ENCODE data around the genes PGAM1, PI4K2A, CRTAC1 and NKX2-3.

DNA sequence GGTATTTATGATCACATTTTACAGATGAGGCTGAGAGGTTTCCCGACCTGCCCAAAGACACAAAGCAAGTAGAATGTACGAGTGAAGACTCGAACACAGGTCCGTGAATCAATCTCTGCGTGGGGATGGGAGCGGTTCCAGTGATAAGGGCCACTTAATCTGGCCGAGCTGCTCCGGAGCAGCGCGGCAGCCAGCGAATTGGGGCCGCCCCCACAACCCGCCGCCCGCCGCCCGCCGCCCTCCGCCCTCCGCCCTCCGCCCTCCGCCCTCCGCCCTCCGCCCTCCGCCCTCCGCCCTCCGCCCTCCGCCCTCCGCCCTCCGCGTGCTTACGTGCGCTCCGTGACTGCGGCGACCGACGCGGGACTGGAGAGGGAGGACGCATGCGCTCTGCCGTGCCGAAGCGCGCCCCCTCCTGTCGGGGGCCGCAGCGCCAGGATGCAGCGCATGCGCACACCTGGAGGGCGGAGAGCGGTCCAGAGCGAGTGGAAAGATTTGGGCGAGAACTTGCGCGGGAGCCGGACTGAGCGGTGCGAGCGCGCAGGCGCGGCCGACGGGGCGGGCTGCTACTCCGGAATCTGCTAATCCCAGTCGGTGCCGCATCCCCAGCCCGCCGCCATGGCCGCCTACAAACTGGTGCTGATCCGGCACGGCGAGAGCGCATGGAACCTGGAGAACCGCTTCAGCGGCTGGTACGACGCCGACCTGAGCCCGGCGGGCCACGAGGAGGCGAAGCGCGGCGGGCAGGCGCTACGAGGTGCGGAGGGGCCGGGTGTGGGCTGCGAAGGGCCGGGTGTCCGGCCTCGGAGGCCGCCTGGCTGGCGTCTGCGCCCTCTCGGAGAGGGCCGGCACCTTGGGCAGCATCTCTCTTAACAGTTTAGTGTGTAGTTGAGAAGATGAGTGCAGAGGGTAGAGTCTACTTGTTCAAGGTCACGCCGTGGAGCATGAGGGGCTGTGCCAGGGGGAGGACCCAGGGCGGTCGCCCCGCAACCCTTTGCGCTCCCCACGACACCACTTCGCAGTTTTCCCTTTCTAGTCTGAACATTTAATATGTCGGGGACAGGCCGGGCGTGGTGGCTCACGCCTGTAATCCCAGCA, at the start of gene PGAM1:
PGAM1 (plus strand) TSS at position 499 of the 1,095 bp plus-strand sequence.
- PRO-cap, result bidirectional peak, plus-strand start at position 499 of the sequence, minus-strand start at position 365 of the sequence
- RAMPAGE, long total RNA, 2 experiments, result start-site peak on the plus strand in 1 of 2 experiments, centred at position 543 of the sequence, 95 reads per replicate

GRCh38 chr10:97427478-97428235, 1.7 kb downstream of the PGAM1 start:
- PRO-cap, result no peak
- RAMPAGE, long total RNA, 2 experiments, result no peak in any of the 2 experiments

DNA sequence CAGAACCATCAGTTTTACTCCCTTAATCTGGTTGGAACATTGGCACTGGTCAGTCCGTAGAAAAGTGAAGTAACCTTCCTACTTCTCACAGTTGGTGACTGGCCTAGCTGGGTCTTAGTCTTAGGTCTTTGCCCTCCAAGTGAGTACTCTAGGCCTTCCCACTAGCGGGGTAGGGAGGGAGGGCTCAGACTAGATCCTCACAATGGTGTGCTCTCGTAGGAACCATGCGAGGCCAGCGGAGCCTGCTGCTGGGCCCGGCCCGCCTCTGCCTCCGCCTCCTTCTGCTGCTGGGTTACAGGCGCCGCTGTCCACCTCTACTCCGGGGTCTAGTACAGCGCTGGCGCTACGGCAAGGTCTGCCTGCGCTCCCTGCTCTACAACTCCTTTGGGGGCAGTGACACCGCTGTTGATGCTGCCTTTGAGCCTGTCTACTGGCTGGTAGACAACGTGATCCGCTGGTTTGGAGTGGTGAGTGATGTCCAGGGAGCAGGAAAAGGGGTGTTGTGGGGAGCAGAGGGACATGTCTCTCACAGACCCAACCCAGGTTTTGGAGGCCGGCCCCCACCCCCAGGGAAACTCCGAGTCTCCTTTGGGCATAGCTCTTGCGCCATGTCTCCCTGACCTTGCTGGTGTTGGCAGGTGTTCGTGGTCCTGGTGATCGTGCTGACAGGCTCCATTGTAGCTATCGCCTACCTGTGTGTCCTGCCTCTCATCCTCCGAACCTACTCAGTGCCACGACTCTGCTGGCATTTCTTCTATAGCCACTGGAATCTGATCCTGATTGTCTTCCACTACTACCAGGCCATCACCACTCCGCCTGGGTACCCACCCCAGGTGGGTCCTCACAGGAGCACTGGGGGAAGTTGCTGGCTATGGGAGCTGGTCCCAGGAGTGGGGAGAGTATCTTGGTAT, 5.7 kb downstream of the ZDHHC16 start:
- PRO-cap, result no peak
- RAMPAGE, long total RNA, 2 experiments, result no peak in any of the 2 experiments

- PRO-cap, result no peak
- RAMPAGE, long total RNA, 2 experiments, result no peak in any of the 2 experiments
These were observed 6.6 kb downstream of the ZDHHC16 start for GRCh38 chr10:97452406-97453171.

- PRO-cap, result no peak
- RAMPAGE, long total RNA, 2 experiments, result no peak in any of the 2 experiments
These were observed 9.4 kb downstream of the ZDHHC16 start for GRCh38 chr10:97455302-97455922.

- PRO-cap, result no peak
- RAMPAGE, long total RNA, 2 experiments, result no peak in any of the 2 experiments
These were observed 29.6 kb upstream of the ANKRD2 start for GRCh38 chr10:97542947-97543499.

DNA sequence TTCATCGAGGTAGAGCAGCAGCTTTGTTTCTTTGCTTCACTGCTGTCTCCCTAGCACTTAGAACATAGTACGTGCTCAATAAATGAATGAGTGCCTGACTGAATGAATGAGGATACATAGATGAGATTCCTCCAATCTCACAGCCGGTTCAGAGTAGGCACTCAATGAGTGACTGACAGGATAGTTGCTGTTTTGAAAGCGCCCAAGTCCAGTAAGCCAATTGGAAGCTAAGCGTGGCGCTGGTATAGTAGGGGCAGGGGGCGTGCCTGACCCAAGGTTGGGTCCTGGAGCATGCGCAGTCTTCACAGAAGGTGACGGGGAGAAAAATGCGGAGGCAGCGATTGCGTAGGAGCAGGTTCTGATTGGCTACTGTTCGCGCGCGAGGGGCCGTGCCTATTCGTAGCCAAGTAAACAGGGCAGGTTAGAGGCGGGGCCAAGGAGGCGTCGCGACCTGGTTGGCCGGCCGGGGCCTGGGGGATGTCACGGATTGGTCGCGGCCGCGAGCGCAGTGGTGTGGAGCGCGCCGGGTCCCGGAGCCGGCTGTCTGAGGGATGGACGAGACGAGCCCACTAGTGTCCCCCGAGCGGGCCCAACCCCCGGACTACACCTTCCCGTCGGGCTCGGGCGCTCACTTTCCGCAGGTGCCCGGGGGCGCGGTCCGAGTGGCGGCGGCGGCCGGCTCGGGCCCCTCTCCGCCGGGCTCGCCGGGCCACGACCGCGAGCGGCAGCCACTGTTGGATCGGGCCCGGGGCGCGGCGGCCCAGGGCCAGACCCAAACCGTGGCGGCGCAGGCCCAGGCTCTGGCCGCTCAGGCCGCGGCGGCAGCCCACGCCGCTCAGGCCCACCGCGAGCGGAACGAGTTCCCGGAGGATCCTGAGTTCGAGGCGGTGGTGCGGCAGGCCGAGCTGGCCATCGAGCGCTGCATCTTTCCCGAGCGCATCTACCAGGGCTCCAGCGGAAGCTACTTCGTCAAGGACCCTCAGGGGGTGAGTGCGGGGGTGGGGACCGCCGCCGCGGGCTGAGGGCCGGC, at the start of gene PI4K2A:
PI4K2A (plus strand) TSS at position 480 of the 1,030 bp plus-strand sequence.
- PRO-cap, result unidirectional peak, plus-strand start at position 543 of the sequence
- RAMPAGE, long total RNA, 2 experiments, result no peak in any of the 2 experiments

DNA sequence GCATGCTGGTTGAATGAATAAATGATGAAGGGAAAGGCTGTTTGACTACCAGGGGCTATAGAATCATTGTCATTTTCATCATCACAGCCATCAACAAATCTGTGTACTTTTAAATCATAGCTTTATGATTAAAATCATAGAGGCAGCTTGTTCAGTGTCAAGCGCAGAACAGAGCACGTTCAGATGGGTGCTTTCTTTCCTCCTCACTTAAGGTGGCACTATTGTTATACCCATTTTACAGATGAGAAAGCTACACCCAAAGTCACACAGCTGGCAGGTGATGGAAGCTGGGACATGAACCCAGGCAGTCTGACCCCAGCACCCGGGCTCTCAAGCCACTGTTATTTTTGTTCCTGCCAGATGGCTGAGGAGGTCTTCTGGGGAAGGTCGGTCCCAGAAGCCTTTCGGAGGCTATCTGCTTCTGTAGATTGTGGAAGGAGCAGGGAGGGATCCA, 777 bp downstream of the AVPI1 start:
- PRO-cap, result no peak
- RAMPAGE, long total RNA, 2 experiments, result no peak in any of the 2 experiments

DNA sequence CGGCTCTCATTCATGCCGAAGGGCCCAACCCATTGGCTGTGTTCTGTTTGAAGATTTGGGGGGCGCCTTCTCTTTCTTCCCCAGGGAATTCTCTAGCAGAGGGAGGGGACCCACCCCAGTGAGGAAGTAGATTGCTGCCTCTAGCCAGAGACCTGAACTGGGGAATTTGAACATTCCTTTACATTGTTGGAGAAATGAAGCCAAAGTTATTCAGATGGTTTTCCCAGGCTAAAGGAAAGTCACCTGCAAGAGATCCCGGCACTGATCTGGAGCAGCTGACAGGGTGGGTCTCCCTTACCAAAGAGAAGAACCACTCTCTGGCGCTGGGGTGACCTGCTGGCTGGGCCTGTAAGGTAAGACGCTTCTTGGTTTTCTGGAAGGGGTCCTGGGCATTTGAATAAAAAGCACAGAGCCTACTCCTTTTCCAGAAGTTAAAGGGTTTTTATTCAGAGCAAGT, 2.1 kb downstream of the MARVELD1 start:
- PRO-cap, result no peak
- RAMPAGE, long total RNA, 2 experiments, result no peak in any of the 2 experiments

DNA sequence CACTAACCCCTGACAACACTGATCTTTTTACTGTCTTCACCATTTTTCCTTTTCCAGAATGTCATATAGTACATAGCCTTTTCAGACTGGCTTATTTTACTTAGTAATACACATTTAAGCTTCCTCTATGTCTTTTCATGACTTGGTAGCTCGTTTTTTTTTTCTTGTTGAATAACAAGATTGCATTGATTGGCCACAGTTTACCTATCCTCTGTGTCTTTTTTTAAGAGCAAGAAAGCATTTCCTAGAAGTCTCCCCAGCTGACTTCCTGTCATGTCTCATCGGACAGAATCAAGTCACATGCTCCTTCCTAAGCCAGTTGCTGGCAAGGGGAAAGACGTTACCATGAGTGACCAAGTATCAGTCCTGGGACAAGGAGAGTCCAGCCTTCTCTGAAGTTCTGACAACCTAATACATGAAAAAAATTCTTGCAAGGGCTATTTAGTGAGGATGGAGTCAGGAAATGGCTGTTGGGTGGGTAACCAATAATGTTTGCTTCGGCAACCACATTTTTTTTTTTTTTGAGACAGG, 24.8 kb upstream of the SFRP5 start:
- PRO-cap, result no peak
- RAMPAGE, long total RNA, 2 experiments, result no peak in any of the 2 experiments

GRCh38 chr10:98030382-98031017, at the start of gene CRTAC1:
CRTAC1 (minus strand) TSS chr10:98030621.
- PRO-cap, result bidirectional peak, plus-strand start at chr10:98030823, minus-strand start at chr10:98030590
- RAMPAGE, long total RNA, 2 experiments, result no peak in any of the 2 experiments

- PRO-cap, result unidirectional peak, plus-strand start at chr10:98134893; unidirectional peak, plus-strand start at chr10:98134946; unidirectional peak, minus-strand start at chr10:98135154
- RAMPAGE, long total RNA, 2 experiments, result no peak in any of the 2 experiments
These were observed 438 bp downstream of the R3HCC1L start for GRCh38 chr10:98134722-98135467.

DNA sequence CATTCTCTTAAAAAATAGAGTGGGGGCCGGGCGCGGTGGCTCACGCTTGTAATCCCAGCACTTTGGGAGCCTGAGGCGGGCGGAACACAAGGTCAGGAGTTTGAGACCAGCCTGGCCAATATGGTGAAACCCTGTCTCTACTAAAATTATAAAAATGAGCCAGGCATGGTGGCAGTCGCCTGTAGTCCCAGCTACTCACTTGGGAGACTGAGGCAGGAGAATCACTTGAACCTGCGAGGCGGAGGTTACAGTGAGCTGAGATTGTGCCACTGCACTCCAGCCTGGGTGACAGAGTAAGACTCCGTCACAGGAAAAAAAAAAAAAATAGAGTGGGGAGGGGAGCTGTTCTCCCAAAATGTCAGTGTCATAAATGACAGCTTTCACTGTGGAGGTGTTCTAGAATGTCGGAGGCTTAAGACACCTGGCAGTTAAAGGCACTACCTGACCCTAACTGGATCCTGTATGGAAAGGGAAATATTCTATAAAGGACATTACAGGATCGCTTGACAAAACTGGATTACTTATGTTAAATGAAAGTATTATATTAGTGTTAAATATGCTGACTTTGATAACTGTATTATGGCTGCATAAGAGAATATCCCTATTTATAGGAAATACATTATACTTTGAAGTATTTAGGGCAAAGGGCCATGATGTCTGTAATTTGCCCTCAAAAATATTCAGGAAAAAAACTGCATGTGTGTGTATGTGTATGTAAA, 65.3 kb downstream of the LOXL4 start:
- PRO-cap, result no peak
- RAMPAGE, long total RNA, 2 experiments, result no peak in any of the 2 experiments

- PRO-cap, result no peak
- RAMPAGE, long total RNA, 2 experiments, result no peak in any of the 2 experiments
These were observed 4.8 kb upstream of the PYROXD2 start for GRCh38 chr10:98419525-98420367.

- PRO-cap, result no peak
- RAMPAGE, long total RNA, 2 experiments, result no peak in any of the 2 experiments
These were observed 2.5 kb downstream of the HPS1 start for GRCh38 chr10:98444236-98444685.

DNA sequence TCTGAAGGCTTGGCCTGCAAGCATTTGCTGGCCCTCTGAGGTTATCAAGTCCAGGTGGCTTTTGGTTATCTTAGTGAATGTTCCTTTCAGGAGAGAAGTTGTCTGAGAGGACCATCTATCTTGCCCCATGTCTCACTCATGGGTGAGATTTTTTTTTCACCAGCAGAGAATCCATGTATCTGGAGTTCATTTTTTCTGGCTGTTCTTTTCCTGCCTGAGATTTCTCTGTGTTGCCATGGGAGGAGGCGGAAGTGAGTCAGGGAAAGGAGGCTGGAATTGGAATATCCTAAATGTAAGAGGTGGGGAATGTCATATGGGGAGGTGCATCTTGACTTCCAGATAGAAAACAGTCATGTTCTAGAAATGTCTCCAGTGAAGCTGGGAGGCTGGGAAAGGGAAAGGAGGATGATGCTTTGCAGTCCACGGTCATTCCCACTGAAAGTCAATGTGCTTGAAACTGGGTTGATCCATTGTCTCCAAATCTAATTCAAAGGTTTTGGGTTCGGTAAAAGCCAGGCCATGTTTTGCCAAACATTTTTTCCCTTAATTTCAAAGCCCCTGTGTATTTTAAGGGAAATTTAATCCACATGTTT, 39.7 kb upstream of the HPS1 start:
- PRO-cap, result no peak
- RAMPAGE, long total RNA, 2 experiments, result no peak in any of the 2 experiments

- PRO-cap, result no peak
- RAMPAGE, long total RNA, 2 experiments, result no peak in any of the 2 experiments
These were observed 1.3 kb downstream of the HPSE2 start for GRCh38 chr10:99233935-99235087.

DNA sequence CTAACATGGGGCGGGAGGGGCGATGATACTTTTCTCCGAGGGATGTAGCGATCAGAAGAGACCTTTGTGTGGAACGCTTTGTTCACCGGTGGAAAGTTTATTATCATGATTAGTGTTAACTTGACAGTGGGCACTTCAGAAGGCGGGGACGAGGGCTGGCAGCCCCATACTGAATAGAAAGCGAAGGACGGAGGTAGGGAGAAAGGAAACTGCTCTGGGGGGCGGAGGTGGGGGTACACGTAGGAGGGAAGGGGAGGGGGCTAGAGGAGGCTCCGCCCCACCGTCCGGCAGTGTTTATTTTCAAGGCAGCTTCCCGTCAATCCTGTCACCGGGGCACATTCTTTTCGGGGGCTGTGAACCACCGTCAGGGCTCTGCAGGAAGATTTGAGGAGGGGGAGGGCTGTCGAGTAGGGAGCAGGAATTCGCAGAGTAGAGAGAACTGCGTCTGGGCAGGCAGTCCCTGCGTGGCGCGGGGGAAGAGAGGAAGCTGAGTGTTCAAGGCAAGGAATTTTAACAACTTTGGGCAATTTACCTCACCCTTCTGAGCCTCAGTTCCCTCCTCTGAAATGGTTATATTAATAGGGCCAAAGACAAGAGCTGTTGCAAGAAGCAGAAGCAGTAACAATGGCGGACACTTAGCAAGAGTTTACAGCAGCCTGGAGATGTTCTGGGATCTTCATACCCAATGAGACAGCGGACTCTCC, 9.3 kb upstream of the NKX2-3 start:
- PRO-cap, result no peak
- RAMPAGE, long total RNA, 2 experiments, result no peak in any of the 2 experiments

DNA sequence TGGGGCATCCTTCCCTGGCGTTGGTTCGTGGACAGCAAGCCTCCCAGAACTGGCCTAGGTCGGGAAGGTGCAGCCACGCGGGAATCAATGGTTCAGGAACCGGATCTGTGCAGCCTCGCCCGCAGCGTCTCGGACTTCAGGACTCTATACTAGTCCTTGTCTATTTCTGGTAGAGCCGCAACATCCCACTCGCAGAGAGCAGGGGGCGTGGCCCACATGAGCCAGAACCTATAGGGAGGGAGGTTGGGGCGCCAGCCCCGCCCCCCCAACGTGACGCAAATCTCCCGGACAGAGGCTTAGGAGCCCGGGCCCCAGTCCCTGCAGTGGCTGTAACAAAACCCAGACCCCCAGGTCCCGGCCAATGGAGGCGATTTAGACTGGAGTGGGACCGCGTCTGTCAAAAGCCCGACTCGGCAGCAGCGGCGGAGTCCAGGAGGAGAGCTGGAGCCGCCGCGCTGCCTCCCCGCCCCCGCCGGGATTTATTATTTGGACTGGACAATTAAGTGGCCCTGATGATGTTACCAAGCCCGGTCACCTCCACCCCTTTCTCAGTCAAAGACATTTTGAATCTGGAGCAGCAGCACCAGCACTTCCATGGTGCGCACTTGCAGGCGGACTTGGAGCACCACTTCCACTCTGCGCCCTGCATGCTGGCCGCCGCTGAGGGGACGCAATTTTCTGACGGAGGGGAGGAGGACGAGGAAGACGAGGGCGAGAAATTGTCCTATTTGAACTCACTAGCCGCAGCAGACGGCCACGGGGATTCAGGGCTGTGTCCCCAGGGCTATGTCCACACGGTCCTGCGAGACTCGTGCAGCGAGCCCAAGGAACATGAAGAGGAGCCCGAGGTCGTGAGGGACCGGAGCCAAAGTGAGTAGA, at the start of gene NKX2-3:
NKX2-3 (plus strand) TSS at position 323 of the 879 bp plus-strand sequence.
- PRO-cap, result no peak
- RAMPAGE, long total RNA, 2 experiments, result no peak in any of the 2 experiments

- PRO-cap, result no peak
- RAMPAGE, long total RNA, 2 experiments, result no peak in any of the 2 experiments
These were observed 62.1 kb downstream of the ABCC2 start for GRCh38 chr10:99844437-99845020.

Measured in breast epithelium (tissue), 2 donors.